ENCODE data around the genes UXS1, CD8B2 and GCC2.

GRCh38 chr2:104703462-104704127, 150.3 kb upstream of the POU3F3 start:
- PRO-cap, 2 experiments, result no peak in any of the 2 experiments

GRCh38 chr2:104844763-104845604, 8.9 kb upstream of the POU3F3 start:
- PRO-cap, 2 experiments, result no peak in any of the 2 experiments

GRCh38 chr2:104872096-104872932, 18.4 kb downstream of the POU3F3 start:
- PRO-cap, 2 experiments, result no peak in any of the 2 experiments

DNA sequence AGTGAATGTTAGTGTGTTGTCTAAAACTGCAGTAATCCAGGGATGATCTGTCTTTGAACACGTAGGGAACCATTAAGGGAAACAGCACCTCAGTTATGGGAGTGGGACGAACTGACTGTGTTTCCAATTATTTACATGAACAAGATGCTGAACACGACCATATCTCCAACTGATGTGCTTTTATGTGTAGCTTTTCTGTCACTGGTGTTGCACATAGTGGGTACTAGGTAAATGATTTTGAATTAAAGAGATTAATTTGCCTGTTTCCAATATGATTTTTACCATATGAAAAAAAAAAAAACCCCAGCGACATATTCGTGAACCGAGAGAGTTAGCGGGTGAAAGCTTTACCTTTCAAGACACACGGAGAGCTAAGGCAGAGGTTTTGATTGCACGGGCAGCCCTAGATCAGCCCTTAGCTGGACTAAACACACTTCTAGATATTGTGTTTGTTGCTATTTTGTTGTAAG, 78.7 kb downstream of the POU3F3 start:
- PRO-cap, 2 experiments, result no peak in any of the 2 experiments

DNA sequence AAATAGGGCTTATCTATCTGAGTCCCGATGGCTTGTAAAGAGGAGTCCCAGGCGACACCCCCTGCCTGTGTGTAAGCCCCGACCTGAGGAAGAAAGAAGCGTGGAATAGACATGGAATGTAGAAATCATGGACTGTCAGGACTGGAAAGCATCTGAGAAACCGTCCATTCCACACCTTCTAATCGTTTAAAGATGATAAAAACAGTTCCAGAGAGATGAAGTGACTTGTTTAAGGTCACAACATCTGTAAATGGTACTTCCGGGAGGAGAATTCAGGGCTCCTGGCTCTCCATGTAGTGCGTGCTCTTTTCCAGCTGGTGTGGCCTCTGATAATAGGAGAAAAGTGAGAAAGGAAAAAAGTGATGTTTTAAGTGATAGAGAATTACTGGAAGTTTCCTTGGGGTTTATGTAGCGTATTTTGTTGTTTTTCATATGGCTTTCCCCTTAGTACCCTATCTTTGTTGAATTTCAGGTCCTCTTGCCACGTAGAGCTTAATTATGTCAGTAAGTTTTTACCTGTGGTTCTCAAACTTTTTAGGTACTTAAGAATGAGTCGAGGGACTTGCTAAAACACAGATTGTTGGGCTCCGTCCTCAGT, 660 bp downstream of the C2orf49 start:
- PRO-cap, 2 experiments, result no peak in any of the 2 experiments

DNA sequence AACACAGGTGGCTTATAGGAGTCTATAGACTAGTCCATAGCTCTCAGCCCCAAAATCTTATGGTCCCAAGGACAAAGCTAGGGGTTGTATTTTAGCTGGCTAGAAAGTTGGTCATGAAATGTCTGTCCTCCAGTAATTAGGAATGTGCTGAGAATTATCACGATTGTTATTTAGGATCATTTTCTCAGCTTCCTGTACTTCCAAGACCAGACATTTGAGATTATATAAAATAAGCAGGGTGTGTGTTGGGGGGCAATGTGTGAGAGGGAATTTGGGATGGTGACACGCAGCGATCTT, 29.6 kb downstream of the FHL2 start:
- PRO-cap, 2 experiments, result no peak in any of the 2 experiments

- PRO-cap, 2 experiments, result no peak in any of the 2 experiments
Measured at GRCh38 chr2:105397781-105398217, 1.1 kb downstream of the FHL2 start.

GRCh38 chr2:105435355-105435686, 36.5 kb upstream of the FHL2 start:
- PRO-cap, 2 experiments, result no peak in any of the 2 experiments

DNA sequence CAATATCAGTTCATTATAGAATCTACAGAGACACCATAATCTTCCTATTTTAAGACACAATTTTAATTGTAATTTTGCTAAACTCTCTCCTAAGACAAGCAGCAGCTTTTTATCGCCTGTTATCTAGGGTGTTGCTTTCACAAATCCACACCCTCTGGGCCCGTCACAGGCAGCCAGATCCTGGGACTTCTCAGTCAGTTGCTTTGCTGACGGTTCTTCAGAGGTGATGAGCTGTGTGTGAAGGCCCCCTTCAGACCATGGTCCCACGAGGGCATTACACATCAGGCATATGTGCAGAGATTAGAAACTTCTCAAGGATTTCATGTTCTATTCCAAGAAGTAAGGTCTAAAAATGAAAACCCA, 96.2 kb upstream of the FHL2 start:
- PRO-cap, 2 experiments, result no peak in any of the 2 experiments

- PRO-cap, 2 experiments, result no peak in any of the 2 experiments
Measured at GRCh38 chr2:105610342-105611216, 134.1 kb upstream of the NCK2 start.

DNA sequence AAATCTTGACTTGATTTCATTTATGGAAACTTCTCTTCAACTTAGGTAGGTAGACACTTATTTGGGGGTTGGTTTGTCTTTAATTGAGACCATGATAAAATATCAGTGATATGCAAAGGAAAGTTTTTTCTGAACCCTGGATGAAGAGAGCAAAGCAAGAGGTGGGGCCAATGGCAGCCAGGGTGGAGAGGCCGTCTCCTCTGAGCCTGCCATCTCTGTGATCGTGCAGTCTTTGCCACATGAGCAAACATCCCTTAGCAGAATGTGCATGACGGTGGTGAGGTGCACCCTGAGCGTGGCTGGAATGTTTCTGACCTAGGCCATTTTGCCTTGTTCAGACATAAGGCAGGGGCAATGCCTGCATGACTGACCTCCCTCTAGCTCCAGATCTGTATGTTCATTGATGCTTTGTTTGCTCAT, 6.0 kb downstream of the NCK2 start:
- PRO-cap, 2 experiments, result peak in 1 of 2 experiments; most common plus-strand start position 240 of the sequence (in 1); most common minus-strand start position 234 of the sequence (in 1)

GRCh38 chr2:105777576-105778130, 32.9 kb downstream of the NCK2 start:
- PRO-cap, 2 experiments, result peak in 1 of 2 experiments; most common plus-strand start chr2:105777855 (in 1)

DNA sequence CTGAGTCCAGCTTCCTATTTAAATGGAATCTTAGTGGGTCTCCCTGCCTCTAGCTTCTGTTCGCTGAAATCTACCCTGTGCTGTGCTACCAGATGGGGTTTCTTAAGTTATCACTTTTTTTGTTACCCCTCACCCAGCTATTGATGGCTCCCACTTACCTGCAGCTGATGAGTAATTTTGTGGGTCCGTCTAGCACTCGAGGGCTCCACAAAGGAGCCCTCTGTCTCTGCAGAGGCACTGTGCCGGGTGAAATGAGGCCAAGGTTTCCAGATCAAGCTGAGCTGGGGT, 128.1 kb upstream of the ECRG4 start:
- PRO-cap, 2 experiments, result no peak in any of the 2 experiments

- PRO-cap, 2 experiments, result peak in 1 of 2 experiments; most common minus-strand start chr2:106110581 (in 1)
Measured at GRCh38 chr2:106110406-106110778, 44.9 kb downstream of the ECRG4 start.

DNA sequence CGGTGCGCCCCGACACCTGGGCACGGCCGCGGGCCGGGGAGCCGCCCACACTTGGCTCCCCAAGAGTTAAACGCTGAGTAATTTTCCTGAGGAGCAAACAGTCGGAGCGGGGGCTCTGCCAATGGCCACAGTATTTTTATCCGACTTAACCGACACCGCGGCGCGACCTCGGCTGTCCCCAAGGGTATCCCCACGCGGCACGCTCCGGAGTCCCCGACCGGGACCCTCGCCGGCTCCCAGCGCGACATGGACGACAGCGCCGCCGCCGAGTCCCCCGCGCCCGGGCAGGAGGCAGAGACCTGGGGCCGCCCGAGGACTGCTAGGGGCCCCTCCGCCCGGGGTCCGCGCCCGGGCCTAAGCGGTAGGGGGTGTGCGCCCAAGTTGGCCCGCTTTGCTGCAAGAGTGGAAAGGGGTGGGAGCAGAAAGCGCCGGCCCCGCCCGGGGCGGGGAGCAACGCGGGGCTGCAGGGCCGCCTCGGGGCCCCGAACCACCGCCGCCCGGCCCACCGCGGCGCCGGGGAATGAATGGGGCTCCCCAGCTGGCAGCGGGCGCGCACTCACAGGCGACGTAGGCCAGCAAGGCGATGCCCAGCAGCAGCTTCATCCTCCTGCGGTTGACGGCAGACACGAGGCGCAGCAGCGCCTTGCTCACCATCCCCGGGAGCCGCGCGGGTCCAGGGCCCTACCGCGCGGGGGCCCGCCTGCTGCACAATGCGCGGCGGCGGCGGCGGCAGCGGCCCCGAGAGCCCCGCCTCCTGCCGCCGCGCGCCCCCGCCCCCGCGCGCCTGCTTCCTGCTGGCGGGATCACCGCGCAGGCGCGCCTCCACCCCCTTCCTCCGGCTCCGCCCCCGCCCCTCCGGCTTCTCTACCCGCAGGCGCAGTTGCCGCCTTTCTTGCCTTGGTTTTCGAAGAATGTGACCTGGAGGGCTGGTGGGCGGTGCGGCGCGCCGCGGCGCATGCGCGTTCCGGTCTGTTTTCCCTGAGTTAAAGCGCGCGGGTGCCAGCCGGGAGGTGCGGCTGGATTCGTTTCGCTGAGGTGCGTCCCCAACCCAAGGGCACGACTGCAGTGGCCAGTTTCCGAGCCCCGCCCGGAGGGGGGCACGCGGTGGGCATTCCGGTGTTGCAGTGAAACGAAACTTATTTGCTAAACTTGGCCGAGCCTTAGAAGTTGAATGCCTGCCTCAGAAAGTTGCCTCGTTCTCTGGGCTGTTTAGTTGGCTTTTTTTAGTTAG, at the start of gene UXS1:
UXS1 (minus strand) TSS at position 714 of the 1,231 bp plus-strand sequence.
- PRO-cap, 2 experiments, result peak in 2 of 2 experiments; most common plus-strand start position 981 of the sequence (in 2); most common minus-strand start position 404 of the sequence (in 2)

- PRO-cap, 2 experiments, result no peak in any of the 2 experiments
Measured at GRCh38 chr2:106342771-106343197, 125.4 kb downstream of the RGPD3 start.

DNA sequence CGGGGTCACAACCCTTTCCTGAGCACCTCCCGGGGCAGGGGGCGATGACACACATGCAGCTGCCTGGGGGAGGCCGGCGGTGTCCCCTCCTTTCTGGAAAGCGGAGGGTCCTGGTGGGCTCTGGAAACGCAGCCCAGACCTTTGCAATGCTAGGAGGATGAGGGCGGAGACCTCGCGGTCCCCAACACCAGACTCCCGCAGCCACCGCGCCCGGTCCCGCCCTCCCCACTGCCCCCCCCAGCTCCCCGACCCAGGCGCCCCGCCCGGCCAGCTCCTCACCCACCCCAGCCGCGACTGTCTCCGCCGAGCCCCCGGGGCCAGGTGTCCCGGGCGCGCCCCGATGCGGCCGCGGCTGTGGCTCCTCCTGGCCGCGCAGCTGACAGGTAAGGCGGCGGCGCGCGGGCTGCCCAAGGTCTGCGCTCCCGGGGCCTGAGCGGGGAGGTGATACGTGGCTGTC, at the start of gene CD8B2:
CD8B2 (plus strand) TSS at position 278 of the 457 bp plus-strand sequence.
- PRO-cap, 2 experiments, result no peak in any of the 2 experiments

DNA sequence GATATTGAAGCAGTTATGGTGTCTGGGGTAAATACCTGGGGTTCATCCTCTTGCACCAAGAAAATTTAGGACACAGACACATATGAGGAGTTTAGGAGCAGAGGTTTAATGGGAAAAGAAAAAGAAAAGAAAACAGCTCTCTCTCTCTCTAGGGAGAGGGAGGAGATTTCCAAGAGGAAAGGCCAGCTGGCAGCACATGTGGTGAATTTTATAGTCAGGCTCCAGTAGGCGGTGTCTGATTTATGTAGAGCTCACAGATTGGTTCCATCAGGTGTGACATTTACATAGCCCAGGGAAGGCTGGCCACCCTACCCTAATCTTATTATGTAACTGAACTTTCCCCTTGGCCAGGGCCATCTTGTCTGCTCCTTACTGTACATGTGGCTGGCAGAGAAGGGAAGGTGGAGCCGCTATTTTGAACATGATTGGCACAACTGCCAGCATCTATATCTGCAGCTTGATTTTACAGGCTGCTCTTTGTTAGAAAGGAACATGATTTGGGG, 297.5 kb upstream of the RGPD4 start:
- PRO-cap, 2 experiments, result no peak in any of the 2 experiments

- PRO-cap, 2 experiments, result no peak in any of the 2 experiments
Measured at GRCh38 chr2:108215706-108216195, 24.0 kb upstream of the SULT1C3 start.

DNA sequence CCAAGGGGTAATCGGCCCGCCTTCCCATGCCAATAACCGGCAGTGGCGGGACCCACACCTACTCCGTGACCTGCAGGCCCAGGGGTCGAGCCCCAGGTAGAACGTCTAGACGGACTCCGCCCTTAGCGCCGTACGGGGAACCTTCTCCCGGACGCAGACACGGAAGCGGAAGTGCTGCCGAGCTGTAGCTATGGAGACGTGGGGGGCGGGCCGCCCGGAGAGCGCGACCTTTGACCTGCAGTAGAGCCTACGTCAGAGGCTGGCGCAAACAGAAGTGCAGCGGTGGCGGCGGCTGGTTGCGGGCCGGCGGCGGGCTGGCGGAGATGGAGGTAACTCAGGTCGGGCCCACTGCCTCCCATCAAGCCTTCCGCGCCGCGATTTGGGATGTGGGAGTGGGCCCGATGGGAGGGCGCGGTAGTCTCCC, at the start of gene GCC2:
GCC2 (plus strand) TSS at position 255 of the 424 bp plus-strand sequence.
- PRO-cap, 2 experiments, result peak in 2 of 2 experiments; most common plus-strand start position 299 of the sequence (in 2); most common minus-strand start position 159 of the sequence (in 1)

Data from helper T cell (primary cell).